Vermiform appendix (tissue), 1 donor: ENCODE results near the genes DLK2 and YIPF3.

GRCh38 chr6:43340680-43340993 is 28.8 kb downstream of the ZNF318 start:
- PRO-cap: no peak

DNA sequence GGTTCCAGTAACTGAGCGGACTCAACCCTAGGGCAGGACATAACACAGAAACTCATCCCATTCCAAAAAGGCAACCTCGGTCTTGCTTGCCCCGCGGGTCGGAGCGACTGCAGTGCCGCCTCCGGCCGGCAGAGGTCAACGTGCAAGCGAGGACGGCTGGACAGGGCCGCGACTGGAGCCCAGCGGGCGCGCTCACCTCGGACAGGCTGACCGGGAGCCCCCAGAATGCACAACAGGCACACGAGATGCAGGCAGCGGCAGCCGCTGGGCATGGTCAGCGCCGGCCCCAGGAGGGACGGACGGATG is 841 bp downstream of the DLK2 start:
- PRO-cap: no peak

DNA sequence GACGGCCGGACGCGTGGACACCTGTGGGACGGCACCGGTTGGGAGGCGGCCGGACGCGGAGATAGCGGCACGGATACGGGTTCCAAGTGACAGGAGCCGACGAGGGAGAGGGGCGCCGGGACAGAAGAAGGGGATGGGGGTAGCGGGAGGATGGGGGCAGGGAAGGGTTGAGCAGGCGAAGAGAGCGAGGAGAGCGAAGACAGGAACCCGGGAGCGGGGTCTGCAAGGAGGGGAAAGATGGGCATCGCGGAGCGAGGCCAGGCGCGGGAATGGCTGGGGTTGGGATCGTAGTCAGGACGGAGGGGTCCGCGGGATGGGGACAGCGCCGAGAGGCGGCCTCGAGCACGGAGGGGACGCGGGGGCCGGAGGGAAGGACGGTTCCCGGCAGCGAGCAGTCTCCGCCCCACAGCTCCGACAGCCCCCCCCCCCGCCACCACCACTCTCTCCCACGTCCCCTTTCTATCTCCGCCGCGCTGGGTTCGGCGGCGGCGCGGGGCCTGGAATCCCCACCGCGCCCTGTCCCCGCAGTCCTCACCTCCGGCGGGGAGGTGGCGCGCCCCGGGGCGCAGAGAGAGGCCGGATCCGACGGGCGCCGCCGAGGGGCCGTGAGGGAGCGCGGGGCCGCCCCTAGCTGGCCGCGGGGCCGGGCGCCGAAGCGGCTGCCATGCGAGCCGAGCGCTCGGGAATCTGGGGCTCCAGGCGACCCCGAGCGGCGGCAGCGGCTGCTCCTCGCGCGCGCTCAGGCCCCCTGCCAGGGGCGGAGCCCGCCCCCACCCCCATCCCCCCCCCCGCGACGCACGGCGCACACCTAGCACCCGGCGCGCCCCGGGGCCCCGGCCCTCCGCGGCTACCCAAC is at the start of gene DLK2:
TSS of gene DLK2 (minus strand) at position 689 of the 856 bp plus-strand sequence.
- PRO-cap: unidirectional peak, plus-strand start at position 462 of the sequence; unidirectional peak, plus-strand start at position 571 of the sequence

DNA sequence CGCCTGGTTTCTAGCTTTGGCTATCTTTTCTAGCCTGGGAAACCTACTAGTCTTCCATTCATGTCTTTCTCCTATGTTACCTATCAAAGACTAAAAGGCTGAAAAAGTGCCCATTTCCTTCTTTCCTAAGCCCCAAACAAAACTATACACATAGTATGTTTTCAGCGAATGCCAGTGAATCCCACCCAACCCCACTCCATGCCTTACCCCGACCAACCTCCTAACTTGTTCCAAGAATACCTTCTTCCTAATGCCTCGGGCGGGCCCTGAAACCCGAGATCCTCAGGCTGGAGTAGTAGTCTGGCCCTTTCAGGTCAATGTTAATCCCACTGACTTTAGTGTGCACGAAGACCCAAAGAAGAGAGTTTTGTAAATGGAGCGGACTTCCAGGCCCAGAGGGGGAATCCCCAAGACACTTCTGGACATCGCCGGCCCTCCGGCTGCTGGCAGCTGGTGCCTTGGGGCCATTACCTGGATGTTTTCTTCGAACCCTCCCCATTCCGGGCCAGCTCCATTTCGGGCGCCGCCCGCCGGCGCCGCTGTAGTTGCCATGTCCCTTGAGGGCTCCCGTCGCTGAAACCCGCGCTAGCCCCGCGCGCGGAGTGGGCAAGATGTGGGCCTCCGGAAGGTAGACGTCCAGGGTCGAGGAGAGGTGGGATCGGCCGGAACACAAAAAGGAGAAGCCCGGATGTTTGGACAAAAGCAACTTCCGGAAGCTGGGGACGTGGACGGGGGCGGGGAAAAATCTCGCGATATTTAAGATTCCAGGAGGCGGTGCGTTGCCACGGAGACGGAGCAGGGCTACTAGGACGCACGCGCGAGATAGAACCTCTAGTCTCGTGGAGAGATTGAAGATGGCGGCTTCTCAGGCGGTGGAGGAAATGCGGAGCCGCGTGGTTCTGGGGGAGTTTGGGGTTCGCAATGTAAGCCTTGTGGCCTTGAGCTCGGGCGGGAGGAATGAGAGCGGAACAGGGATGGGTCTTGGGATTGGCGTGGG is at the start of gene YIPF3:
TSS of gene YIPF3 (minus strand) at position 671 of the 997 bp plus-strand sequence.
- PRO-cap: bidirectional peak, plus-strand start at position 834 of the sequence, minus-strand start at position 676 of the sequence

DNA sequence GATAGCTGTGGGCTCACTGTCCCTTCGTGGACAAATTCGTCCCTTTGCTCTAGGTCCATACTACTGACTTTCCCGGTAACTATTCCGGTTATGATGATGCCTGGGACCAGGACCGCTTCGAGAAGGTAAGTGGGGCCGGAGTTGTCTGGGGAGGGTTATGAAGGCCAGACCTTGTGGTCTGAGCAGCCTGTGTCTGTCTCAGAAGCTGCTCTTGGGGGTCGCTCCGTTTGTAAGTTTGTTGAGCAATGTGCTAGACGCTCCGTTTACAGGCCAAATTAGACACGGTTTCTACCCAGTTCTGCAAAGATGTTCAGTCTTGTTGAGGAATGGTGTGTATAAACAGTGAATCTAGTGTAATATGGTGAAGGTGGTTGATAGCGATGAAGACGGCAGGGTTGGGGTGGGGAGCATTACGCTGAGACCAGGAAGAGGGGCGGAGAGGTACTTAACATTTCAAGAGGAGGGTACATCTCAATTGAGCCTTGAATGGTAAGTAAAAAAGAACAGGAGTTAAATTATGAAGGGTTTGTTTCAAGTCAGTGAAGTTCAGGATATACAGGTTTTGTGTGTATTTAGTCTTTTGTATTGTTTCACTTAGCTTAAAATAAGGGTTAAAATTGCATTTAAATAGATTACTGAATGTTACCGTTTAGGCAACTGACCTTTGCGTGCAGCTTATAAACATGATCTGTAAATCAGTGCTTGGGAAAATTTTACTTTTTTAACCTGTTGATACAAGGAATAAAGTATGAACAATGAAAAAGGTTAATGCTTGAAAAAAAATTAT is 557 bp downstream of the POLR1C start:
- PRO-cap: no peak

GRCh38 chr6:43522556-43523979 is 6.2 kb downstream of the POLR1C start:
- PRO-cap: no peak

- PRO-cap: no peak
Observed at GRCh38 chr6:43579016-43579717, 3.2 kb downstream of the POLH start.

DNA sequence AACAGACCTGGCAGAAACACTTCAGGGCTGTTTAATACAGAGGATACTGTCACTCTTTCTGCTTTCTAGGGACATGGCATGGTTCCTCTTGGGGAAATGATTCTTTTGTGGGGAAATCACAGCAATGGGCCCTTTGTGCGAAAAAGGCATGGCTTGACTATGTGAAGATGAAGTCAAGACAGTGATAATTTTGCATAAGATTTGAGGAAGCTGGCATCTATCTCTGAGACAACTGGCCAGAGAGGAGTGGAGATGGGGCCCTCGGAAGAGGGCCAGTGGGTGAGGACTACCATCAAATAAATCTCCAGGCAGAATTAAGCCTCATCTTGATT is 16.5 kb upstream of the MRPS18A start:
- PRO-cap: no peak

- PRO-cap: no peak
Observed at GRCh38 chr6:43709190-43709790, 21.7 kb upstream of the MRPS18A start.

DNA sequence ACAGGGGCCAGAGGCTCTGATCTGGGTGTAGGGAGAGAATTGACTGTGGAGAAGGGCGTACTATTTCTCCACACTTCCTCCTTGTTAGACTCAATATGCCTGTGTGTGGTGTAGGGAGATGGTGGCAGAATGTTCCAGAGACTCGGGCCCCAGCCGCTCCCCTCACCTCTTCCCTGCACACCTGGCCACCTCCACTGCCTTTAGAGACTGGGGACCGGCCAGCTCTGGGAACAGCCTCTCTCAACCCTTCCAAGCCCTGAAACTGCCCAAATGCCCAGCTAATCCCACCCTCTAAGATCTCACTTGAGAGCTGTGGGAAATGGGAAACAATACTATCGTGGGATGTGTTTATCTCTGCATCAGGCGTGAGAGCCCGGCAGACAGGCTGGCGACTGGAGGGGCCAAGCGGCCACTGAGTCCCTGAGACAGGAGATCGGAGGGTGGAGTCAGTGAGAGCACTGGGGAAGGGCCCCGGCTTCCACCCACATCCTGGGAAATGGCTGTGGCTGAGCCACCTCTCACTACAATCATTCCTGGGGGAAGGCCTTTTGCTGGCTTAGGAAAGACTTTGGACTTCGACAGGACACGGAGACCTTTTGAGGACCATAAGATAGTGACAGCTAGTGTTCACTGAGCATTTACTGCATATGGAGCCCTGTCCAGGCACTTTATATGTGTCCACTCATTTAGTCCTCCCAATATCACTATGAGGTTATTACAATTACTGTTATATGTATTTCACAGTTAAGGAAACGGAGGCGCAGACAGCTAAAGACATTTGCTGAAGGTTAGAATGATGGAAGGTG is 31.0 kb upstream of the MRPS18A start:
- PRO-cap: no peak

GRCh38 chr6:43741722-43742293 is 28.2 kb upstream of the VEGFA start:
- PRO-cap: unidirectional peak, plus-strand start at chr6:43742169

GRCh38 chr6:43776028-43776964 is 6.3 kb downstream of the VEGFA start:
- PRO-cap: no peak

- PRO-cap: no peak
Observed at GRCh38 chr6:43812937-43813747, 43.1 kb downstream of the VEGFA start.

DNA sequence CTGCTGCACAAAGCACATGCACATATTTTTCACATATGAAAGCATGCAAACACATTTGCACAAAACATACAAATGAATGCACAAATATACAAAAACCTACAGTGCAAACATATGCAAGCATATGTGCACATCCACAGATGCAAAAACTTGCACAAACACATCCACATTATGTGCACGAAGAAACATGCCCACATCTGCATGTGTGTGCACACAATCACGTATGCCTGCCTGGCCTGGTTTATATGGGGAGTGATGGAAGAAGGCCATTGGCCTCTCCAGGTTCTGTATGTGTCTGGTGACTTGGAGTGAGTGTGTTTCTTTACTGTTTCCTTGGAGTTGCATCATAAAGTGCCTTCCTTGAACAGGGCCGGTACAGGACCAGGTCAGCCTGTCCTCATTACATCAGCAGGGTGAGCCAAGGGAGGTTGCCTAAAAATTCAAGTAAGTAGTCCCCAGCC is 140.6 kb downstream of the VEGFA start:
- PRO-cap: no peak

- PRO-cap: no peak
Observed at GRCh38 chr6:43997103-43997811, 130.0 kb downstream of the MRPL14 start.

GRCh38 chr6:44053980-44054560 is 73.2 kb downstream of the MRPL14 start:
- PRO-cap: unidirectional peak, minus-strand start at chr6:44054236

DNA sequence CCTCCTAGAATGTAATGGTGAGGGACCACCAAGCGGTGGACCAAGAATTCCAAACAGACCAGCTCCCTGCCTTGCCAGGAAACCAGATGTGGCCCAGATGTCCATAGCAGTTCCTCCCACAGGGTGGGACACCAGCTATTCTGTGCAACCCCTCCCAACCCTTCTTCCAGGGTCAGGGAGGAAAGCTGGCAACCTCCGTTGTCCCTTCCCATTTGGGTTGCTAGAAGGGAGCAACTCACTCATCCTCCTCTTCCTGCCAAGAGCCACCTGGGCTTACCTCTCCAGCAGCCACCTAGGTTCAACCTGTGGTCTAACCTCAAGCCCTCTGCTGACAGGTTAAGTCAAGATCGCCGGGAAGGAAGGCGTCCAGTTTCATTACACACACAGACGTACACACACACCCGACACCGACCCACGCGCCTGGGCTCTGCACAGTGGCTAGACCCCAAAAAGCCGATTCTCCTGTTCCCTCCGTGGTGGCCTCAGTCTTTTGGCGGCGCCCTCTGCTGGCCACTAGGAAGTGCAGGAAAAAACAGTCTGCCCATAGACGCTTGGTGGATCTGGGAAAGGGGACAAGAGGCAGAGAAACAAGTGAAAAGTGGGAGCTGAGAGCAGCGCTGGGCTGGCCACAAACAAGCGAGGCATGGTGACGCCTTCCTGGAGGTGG is 52.9 kb downstream of the MRPL14 start:
- PRO-cap: unidirectional peak, minus-strand start at position 452 of the sequence

DNA sequence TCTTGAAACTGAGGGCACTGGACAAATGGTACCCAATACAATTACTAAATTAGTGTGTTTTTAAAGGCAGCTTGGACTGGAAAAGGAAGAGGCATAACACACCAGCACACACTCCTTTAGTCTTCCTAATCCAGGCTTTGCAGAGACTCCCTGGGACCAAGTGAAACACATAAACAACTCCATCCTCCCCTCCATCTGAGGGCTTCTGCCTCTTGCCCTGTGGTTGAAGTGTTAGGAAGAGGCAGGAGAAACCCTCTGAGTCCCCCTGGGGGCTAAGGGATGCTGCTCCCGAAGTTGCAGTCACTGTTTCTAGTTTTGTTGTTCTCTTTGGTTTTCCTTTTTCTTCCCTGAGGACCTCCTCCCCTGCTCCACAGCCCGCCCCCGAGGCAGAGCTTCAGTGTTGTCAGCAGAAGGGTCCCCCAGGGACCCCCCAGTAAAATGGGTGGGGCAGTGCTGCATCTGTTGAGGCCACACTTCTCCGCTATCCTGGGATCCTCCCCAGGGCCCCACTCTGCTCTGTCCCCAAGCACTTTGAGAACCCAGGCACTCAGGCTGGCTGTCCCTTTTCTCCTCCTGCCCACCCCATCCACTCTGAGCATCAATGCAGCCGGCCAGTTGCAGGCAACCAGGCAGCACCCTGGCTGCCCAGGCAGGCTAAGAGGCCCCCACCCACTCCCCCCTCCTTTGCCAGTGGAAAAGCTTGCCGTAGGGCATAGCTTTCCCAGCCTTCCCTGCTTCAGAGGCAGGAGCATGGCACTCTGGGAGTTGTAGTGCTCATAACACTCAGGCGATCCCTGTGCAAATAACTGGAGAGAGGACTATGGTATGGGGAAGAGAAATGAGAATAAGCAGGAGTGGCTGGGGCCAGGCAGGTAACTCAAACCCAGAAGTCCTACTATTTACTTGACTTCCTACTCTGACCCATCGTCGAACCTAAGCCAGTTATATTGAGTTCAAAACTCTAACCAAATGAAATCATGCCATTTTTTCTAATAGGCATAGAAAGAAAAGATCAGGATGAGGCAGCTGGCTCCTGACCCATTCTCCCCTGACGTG is 6.1 kb downstream of the TMEM63B start:
- PRO-cap: no peak

GRCh38 chr6:44166419-44167296 is 8.0 kb downstream of the CAPN11 start:
- PRO-cap: no peak

DNA sequence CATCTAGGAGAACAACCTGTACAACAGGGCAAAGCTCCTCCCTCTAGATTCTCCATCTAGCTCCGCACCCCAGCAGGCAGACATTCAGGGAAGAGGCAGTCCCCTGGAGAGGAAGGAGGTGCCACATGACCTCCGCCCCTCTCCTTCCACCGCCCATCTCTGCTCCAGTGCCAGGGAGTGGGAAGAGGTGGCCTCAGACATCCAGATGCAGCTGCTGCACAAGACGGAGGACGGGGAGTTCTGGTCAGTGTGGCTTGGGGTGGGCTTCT is 17.7 kb downstream of the CAPN11 start:
- PRO-cap: no peak